A673 (cell line): ENCODE data around the genes ATRX, GPR174, TENT5D and CHM.

- PRO-cap, result no peak
Measured at GRCh38 chrX:74238605-74239784, 65.0 kb upstream of the ZCCHC13 start.

DNA sequence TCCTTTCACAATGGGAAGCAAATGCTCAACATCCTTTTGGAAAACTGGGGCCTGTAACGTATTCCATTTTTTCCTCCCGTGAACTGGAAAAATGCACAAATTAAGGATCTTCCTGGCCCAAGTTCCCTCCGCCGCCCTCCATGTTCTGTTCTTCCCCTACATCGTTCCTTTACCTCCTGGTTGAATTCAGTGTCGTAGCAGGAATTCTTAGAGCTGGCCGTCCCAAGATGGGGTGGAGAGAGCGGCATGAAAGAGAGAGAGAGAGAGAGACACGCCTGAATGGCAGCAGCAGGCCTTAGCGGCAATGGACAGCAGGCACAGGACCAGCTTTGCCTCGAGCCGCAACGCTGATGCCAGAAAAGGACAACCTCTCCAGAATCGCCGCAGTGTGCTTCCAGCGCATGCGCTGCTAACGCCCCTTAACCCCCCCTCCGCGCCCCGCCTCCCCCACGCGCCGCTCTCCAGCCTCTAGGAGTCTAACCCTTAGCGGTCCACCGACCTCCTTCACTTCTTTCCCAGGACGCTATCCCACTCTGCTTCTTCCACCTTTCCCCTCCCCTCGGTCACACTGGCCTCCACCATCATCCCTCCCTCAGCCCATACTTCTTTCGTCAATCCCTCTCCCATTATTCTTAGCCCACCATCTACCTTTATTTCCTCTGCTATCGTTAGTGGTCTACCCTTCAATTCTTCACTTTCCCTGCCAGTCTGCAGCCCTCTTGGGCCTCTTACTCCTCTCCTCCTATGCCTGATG lies 10.6 kb upstream of the ZCCHC13 start:
- PRO-cap, result unidirectional peak, minus-strand start at position 372 of the sequence

DNA sequence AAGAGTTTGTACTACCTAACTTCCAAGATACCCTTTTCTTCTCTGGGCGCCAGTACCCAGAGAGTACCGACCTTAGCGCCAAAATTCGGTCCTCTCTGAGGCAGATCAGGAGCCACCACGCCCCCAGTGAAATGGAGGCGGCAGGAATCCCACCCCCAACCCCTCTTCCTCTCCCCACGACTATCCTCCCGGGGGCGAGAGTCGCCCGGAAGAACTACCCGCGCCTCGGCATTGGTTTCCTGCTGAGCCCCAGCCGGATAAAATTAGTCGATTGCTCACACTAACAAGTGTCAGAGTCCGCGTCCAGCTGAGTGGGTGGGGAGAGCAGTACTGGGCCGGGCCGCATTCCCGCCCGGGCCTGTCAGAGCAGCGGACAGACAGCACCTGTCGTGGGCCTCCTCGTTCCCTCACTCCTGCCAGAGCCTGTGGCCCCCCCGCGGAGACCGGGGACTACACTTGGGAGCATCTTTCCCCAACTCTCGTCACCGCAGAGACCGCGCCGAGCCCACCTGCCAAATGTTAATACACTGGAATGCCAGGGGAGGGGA lies 78.7 kb downstream of the RLIM start:
- PRO-cap, result bidirectional peak, plus-strand start at position 345 of the sequence, minus-strand start outside the sequence

GRCh38 chrX:74613421-74613674 lies 1.1 kb downstream of the RLIM start:
- PRO-cap, result bidirectional peak, plus-strand start at chrX:74613523, minus-strand start at chrX:74613519

- PRO-cap, result no peak
Measured at GRCh38 chrX:74794478-74794816, 130.8 kb downstream of the NEXMIF start.

DNA sequence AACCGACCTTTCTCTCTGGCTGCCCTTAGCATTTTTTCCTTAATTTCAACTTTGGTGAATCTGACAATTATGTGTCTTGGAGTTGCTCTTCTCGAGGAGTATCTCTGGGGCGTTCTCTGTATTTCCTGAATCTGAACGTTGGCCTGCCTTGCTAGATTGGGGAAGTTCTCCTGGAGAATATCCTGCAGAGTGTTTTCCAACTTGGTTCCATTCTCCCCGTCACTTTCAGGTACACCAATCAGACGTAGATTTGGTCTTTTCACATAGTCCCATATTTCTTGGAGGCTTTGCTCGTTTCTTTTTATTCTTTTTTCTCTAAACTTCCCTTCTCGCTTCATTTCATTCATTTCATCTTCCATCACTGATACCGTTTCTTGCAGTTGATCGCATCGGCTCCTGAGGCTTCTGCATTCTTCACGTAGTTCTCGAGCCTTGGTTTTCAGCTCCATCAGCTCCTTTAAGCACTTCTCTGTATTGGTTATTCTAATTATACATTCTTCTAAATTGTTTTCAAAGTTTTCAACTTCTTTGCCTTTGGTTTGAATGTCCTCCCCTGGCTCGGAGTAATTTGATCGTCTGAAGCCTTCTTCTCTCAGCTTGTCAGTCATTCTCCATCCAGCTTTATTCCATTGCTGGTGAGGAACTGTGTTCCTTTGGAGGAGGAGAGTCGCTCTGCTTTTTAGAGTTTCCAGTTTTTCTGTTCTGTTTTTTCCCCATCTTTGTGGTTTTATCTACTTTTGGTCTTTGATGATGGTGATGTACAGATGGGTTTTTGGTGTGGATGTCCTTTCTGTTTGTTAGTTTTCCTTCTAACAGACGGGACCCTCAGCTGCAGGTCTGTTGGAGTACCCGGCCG lies 47.6 kb downstream of the NEXMIF start:
- PRO-cap, result no peak

- PRO-cap, result no peak
Measured at GRCh38 chrX:75522426-75522839, 404 bp downstream of the ZDHHC15 start.

DNA sequence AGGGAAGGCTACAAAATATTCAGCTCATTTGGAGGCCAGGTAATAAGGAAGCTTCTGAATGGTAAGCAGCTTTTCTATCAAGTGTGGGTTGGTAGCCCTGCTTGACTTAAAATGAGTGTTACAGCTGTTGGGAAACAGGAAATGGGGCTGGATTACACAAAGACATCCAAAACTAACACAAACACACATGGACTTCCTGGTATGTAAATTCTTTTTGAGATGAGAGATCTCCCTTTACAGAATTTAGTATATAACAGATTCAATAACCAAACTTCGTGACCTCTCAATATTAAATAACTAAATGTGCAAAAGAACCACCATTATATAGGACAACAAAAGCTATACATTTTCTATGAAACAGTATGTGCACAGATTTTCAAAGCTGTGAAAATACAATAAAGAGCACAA lies 58.1 kb downstream of the FGF16 start:
- PRO-cap, result unidirectional peak, minus-strand start at position 113 of the sequence

DNA sequence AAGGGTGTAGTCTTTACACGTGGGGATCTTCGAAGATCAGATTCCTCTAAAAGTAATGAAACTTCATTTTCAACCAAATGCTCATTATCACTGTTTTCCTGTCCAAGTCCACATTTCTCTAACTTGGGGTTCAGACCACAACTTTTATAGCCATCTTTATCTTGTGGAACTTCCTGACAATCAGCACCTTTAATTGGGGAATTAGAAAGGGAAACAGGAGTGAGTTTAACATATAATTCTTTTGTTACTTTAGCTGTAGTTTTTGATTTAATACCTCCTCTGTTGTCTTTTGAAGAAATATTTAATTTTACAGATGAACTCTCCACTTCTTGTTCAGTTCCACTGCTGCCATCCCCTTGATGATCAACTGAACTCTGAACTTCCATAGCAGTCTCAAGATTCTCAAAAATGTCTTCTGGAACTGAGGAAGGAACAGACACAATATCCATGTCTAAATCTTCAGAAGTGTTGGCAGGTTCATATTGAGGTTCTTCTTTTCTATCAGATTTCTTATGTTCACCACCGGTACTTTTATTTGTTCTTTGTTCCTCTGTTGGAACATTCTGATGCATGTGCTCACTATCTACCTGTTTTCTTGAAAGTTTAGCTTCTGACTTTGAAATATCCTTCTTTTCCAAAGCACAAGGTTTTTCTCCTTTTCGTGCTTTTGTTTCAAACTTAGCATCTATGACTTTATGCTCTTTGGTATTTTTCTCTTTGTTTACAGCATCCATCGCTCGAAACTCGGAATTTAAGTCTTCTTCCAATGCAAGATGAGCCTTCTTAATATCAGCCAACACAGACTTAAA lies 102.5 kb downstream of the ATRX start:
- PRO-cap, result no peak

- PRO-cap, result bidirectional peak, plus-strand start at chrX:77785851, minus-strand start at chrX:77785697; bidirectional peak, plus-strand start at chrX:77785970, minus-strand start at chrX:77785949; bidirectional peak, plus-strand start at chrX:77786315, minus-strand start at chrX:77786177
Measured at GRCh38 chrX:77785342-77786676, at the start of gene ATRX. Gene ATRX, minus strand, starts transcription at chrX:77786216.

- PRO-cap, result no peak
Measured at GRCh38 chrX:77787898-77788642, 2.1 kb upstream of the ATRX start.

GRCh38 chrX:78118566-78119219 lies 14.6 kb downstream of the PGK1 start:
- PRO-cap, result no peak

- PRO-cap, result bidirectional peak, plus-strand start at chrX:79144673, minus-strand start at chrX:79144608
Measured at GRCh38 chrX:79144182-79144952, at the start of gene GPR174. Gene GPR174, plus strand, starts transcription at chrX:79144688.

GRCh38 chrX:79325245-79325711 lies 41.9 kb downstream of the ITM2A start:
- PRO-cap, result no peak

GRCh38 chrX:79337026-79337973 lies 29.8 kb downstream of the ITM2A start:
- PRO-cap, result bidirectional peak, plus-strand start at chrX:79337312, minus-strand start at chrX:79337317; bidirectional peak, plus-strand start at chrX:79337545, minus-strand start at chrX:79337462

- PRO-cap, result no peak
Measured at GRCh38 chrX:80420282-80420510, at the start of gene TENT5D. Gene TENT5D, plus strand, starts transcription at chrX:80420447.

DNA sequence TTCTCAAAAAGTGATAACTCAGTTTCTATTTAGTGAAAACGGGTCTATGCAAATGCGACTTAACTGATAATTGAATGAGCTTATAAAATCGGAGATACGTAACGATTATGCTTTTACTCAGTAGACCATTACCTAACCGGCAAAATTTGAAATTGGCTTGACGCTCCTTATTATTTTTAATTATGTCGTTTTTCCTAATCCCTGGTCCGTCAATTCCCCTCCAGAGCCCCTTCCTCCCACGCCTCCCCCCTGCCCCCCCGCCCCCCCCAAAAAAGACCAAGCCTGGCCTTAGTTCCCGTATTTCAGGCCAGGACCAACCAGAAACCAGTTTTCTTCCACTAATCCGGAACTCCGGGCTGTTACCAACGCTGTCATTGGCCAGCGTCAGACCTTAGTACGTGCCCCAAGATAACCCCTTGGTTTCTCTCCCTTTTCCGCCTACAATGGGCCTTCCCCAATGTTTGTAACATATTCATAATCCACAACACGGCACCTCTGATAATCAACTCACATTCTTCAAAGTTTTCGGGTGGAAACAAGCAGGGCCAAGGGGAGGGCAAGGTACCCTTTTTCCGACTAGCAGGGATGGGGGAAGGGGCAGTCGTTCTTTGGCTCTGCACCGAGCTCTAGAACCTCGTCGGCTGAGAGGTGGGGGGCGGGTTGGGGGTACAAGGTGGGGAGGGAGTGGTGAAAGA lies 1.7 kb downstream of the BRWD3 start:
- PRO-cap, result no peak

GRCh38 chrX:85403559-85403909 lies 24.1 kb upstream of the POF1B start:
- PRO-cap, result no peak

GRCh38 chrX:86046921-86048373 lies at the start of gene CHM:
Gene CHM, minus strand, starts transcription at chrX:86047558.
- PRO-cap, result bidirectional peak, plus-strand start at chrX:86047267, minus-strand start at chrX:86047282; bidirectional peak, plus-strand start at chrX:86047843, minus-strand start at chrX:86047512; unidirectional peak, minus-strand start at chrX:86048139

- PRO-cap, result no peak
Measured at GRCh38 chrX:87728445-87728953, 210.9 kb downstream of the KLHL4 start.